Foreskin fibroblast (primary cell): ENCODE data around the gene TOMM7.

DNA sequence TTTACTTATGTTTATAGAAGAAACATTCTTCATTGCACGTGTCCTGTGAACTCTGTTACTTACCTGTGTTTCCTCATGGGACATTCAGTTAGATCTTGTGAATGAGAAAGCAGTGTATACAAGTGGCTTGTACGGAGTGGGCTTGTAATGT is 74.3 kb downstream of the DNAH11 start:
- RRBS, result no CpG with 5 or more reads among the region's 2 CpGs

DNA sequence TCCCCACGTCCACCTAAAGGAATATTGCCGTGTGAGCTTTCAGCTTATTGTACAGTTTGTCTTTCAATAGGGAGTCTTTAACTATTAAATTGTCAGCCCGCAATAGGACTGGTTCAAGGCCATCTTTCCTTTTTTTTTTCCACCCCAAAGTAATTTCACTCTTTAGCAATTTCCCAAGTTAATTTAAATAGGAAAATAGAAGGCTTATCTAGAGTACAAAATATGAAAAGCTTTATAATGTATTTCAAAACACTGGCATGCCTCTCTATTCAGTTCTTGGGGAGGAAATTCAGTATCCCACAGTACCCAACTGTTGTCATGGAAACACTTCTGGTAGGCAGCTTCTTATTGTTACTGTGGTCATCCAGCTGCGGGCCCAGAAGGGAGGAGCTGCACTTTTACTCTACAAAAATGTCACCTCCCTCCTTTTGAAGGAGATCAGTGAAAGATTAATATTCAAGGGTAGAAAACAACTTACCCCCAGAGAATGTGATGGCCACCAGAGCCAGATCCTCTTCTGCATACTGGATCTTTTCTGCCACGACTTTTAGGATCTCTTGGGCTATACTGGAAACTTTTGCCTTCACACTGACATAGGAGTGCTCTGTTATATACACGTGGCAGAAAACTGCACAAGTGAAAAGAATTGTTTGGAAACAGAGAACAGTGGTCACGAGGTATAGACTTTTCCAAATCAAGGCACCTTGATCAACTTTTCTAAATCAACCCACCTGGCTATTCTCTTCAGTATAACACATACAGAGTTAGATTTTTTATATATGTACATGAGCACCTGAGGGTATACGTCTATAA is 202.8 kb downstream of the RAPGEF5 start:
- RRBS, result no CpG with 5 or more reads among the region's 8 CpGs

- RRBS, result no CpG with 5 or more reads among the region's 29 CpGs
These were observed 163.6 kb downstream of the RAPGEF5 start for GRCh38 chr7:22192995-22194205.

DNA sequence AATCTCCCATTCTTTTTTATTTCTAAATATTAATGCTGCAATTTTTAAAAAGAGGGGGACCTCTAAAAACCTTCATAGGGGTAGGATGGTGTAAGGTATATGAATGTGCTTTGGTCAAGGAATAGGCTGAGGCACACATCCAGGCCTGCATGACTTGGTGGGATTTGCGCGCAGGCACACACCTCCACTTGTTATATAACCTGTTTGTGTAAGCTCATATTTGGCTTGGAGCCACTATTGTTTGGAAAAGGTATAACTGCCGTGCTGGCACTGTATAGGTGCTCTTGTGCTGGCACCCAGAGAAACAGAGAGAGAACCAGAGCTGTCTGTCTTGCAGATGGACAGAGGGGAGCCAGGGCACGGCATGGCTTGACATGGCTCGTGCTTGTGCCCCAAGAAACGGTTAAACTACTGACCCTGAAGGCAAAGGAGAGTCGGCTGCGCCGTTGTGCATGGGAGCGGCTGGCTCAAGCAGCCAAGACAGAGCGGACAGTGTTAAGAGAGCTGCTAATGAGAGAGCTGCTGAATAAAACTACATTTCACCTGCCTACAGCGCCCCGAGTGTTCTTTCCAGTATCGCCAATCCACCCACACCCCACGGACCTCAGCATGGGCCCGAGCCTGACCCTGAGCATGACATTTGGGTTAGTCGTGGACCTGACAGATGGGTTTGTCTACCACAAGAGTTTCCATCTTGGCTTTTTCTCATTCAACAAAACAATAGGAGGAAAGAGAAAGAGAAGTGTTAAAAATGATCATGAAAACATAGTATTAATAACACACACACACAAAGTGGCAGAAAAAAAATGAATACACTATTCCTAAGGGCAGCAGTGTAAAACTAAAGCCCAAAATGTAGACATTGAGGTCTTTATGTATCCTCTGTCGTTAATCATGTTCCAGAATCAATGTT is 23.2 kb downstream of the RAPGEF5 start:
- RRBS, result no CpG with 5 or more reads among the region's 18 CpGs

GRCh38 chr7:22443262-22444104 is 56.5 kb downstream of the STEAP1B start:
- RRBS, result no CpG with 5 or more reads among the region's 7 CpGs

- RRBS, result no CpG with 5 or more reads among the region's 5 CpGs
These were observed 11.9 kb downstream of the STEAP1B start for GRCh38 chr7:22488047-22488444.

DNA sequence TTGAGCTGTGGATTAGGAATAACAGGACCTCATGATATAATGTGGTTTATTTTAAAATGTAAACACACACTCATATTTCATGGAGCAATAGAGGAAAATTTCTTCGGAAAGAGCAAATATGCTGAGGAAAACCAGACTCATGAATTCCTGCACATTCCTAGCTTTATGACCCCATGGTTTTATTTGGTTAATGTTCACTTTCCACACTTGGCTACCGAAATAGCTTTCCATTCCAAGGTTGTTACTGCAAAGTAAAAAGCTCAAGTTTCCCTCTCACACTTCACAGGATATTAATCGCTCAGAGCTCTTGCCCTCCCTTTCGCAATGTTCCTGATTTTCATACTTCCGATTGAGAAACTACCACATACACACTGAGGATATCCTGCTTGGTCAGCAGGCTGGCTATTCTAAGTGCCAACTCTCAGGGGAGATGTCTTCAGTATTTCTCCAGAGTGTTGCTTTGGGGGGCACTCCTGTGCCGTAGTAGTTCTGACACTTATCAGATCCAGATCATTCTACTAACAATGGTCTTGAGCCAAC is 77.5 kb upstream of the STEAP1B start:
- RRBS, result no CpG with 5 or more reads among the region's 6 CpGs

DNA sequence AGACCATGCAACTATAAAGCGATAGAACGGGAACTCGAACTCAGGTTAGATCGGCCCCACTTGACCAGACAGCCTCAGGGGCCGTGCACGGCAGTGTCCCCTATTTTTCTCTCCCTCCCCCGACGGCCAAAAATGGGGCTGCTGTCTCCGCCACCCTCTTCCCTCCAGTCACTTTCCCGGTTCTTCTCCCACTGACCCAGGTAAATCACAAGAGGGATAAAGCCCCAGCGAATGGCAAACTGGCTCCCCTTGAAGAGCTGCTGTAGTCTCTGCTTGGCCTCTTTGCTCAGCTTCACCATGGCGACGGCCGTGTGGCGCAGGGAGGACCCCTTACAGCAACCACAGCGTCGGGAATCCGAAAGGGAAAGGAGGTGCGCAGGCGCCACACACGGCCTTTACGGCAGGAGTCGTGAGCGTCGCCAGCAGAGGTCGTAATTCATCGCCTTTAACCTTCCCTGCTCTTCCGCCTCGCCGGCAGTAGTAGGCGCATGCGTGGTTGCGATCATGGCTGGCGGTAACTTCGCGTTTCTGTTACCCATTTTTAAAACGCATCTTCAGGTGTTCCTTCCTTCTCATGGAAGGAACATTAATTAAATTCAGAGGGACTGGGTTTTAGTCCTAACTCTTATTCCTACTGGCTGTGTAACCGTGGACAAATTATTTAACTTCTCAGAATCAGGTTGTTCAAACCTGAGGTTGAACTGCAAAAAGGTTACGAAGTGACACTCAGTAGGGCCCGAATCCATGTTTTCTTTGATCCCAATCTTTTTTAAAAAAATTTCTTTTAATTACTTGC is at the start of gene TOMM7:
Gene TOMM7, minus strand, starts transcription at position 369 of the 796 bp plus-strand sequence.
- RRBS, result no CpG with 5 or more reads among the region's 40 CpGs

GRCh38 chr7:22879527-22879759 is 56.8 kb upstream of the TOMM7 start:
- RRBS, result no CpG with 5 or more reads among the region's 3 CpGs

- RRBS, result no CpG with 5 or more reads among the region's 14 CpGs
These were observed 31.9 kb downstream of the NUP42 start for GRCh38 chr7:23213689-23214242.

- RRBS, result no CpG with 5 or more reads among the region's 34 CpGs
These were observed 4.4 kb upstream of the IGF2BP3 start for GRCh38 chr7:23474462-23475309.

DNA sequence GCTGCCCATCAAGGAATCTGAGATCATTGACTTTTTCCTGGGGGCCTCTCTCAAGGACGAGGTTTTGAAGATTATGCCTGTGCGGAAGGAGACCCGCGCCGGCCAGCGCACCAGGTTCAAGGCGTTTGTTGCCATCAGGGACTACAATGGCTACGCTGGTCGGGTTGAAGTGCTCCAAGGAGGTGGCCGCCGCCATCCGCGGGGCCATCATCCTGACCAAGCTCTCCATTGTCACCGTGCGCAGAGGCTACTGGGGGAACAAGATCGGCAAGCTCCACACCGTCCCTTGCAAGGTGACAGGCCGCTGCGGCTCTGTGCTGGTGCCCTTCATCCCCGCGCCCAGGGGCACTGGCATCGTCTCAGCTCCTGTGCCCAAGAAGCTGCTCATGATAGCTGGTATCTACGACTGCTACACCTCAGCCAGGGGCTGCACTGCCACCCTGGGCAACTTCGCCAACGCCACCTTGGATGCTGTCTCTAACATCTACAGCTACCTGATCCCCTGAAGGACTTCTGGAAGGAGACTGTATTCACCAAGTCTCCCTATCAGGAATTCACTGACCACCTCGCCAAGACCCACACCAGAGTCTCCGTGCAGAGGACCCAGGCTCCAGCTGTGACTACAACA is 20.6 kb upstream of the IGF2BP3 start:
- RRBS, result no CpG with 5 or more reads among the region's 27 CpGs

DNA sequence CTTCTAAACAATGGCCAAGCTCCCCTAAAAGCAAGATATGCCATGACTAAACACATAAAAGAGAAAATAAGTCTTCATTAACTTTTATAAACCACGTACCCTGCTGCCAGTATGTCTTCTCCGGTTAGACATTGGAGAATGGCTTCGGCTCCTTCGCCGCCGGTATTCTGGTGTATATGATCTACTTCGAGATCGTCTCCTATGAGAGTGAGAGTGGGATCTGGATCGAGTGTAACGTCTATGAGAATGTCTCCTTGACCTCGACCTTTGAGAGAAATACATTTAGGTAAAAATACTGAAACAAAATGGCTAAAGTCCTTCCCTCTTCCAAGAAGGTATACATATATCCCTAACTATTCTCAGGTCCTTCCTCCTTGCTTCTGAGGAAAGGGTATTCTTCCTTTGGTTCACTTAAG is 15.5 kb downstream of the TRA2A start:
- RRBS, result no CpG with 5 or more reads among the region's 11 CpGs

DNA sequence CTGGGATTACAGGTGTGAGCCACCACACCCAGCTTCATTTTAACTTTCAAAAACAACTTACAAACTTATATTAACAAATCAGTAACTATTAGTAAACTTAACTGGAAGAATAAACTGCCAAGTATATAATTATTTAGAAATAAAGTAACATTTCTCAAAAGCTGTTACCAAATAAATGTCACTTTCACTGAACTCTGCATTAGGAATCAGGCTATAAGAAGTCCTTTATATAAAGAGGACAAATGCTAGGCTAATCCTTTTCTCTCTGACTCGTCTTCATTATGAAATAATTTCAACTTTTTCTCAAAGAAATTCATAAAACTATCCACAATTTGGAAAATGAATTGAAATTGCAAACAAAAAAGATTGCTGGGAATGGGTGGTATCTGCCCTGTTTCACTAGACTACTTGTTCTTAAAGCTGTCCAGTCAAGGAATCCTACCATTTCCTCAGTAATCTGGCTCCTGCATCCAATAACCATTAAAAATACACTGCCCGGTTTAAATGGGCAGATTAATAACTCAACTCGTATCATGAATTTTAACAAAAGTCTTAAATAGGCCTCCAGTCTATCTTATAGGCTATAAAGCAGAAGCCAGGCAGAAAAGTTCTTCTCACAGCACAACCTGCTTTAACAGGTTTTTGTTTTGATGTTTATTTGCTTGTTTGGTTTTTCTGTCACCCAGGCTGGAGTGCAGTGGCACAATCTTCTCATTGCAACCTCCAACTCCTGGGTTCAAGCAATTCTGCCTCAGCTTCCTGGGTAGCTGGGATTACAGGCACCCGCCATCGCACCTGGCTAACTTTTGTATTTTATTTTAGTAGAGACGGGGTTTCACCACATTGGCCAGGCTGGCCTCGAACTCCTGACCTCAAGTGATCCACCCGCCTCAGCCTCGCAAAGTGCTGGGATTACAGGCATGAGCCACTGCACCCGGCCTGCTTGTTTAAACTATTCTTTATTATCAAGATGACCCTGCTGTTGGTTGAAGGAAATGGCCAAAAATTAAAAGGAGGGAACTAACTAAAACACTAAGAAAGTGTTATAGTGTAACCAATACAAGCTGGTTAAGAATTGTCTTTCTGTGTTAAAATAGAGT is 6.5 kb downstream of the TRA2A start:
- RRBS, result no CpG with 5 or more reads among the region's 10 CpGs

DNA sequence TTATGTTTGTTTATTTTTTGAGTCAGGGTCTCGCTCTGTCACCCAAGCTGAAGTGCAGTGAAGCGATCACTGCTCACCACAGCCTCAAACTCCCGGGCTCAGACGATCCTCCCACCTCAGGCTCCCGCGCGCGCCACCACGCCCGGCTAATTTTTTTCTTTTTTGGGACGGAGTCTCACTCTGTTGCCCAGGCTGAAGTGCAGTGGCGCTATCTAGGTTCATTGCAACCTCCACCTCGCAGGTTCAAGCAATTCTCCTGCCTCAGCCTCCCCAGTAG is 472 bp upstream of the TRA2A start:
- RRBS, result 50% methylated on average over 6 of the region's 13 CpGs

GRCh38 chr7:24152266-24152656 is 131.7 kb upstream of the NPY start:
- RRBS, result no CpG with 5 or more reads among the region's 1 CpG

- RRBS, result no CpG with 5 or more reads among the region's 4 CpGs
These were observed 95.4 kb upstream of the PALS2 start for GRCh38 chr7:24477768-24478274.

GRCh38 chr7:24591106-24591591 is 17.9 kb downstream of the PALS2 start:
- RRBS, result no CpG with 5 or more reads among the region's 1 CpG

- RRBS, result no CpG with 5 or more reads among the region's 3 CpGs
These were observed 78.8 kb upstream of the GSDME start for GRCh38 chr7:24835978-24836555.

- RRBS, result no CpG with 5 or more reads among the region's 13 CpGs
These were observed 340.1 kb upstream of the NPVF start for GRCh38 chr7:25568207-25568915.